Airway epithelial cell (primary cell): Measurements from ENCODE around the gene SPATA31D4.

GRCh38 chr9:78239346-78239770, 3.5 kb downstream of the CEP78 start:
- RAMPAGE, long total RNA = no peak

- RAMPAGE, long total RNA = no peak
Observed at GRCh38 chr9:78358225-78358935, 61.5 kb downstream of the PSAT1 start.

- RAMPAGE, long total RNA = no peak
Observed at GRCh38 chr9:79669817-79670168, 98.0 kb downstream of the TLE4 start.

DNA sequence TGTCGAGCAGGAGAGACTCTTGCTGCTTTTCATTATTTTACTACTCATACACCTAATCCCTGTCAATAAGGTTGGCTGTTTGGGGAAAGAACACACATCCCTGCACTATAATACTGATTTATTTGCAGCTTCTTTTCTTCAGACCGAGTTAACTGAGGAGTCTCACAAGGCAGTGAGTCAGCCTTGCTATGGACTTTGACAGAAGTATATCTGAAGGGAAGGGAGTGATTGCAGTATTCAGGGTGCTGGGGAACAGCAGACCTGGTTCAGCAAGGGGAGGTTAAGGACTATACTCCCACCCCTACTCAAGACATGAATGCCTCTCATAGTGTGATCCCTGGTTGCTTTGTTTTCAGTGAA, 99.8 kb downstream of the TLE4 start:
- RAMPAGE, long total RNA = no peak

DNA sequence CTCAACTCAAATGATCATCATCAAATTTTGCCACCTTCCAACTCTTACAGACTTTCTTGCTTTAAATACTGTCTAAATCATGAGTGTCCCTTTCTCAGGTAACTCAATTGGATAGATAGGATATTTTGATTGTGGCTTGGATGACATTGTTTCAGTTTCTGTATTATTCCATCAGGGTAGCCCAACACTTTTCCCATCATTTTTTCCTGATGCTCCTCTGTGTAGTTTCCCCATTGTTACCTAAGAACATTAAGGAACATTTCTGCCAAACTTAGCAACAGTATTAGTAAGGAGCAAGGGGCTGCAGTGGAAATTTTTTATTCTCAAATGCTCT, 212.2 kb downstream of the TLE4 start:
- RAMPAGE, long total RNA = no peak

- RAMPAGE, long total RNA = no peak
Observed at GRCh38 chr9:79812332-79812894, 240.6 kb downstream of the TLE4 start.

- RAMPAGE, long total RNA = no peak
Observed at GRCh38 chr9:81759686-81760226, 70.4 kb upstream of the TLE1 start.

DNA sequence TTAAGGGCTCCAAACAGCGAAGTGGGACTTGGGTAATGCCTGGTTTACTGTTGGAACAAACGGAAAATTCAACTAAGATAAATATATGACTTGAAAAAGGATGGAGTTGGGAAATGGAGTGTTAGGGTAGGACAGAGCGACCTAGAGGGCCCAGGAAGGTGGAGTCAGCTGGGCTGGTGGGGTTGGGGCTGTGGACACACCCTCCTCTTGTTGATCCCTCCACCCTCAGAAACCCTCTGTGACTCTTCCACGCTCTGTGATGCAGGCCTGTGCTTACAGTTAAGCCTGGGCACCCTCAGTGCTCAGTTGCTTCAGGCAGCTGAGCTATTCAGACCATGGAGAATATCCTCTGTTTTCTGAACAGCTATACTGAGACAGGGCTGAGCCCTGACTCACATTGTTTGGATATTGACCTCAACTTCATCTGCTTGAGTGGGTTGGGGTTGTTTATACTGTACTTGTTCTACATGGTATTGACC, at the start of gene SPATA31D4:
TSS of gene SPATA31D4 (plus strand) at position 250 of the 479 bp plus-strand sequence.
- RAMPAGE, long total RNA = no peak

DNA sequence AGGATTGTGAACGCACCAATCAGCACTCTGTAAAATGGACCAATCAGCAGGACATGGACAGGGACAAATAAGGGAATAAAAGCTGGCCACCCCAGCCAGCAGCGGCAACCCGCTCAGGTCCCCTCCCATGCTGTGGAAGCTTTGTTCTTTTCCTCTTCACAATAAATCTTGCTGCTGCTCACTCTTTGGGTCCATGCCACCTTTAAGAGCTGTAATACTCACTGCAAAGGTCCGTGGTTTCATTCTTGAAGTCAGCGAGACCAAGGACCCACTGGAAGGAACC, 110.2 kb downstream of the SPATA31D1 start:
- RAMPAGE, long total RNA = no peak

GRCh38 chr9:82316780-82317094, 328.2 kb downstream of the SPATA31D1 start:
- RAMPAGE, long total RNA = no peak

GRCh38 chr9:82939452-82939780, 123.5 kb downstream of the RASEF start:
- RAMPAGE, long total RNA = no peak

- RAMPAGE, long total RNA = no peak
Observed at GRCh38 chr9:83449040-83449647, 89.1 kb downstream of the FRMD3 start.

- RAMPAGE, long total RNA = no peak
Observed at GRCh38 chr9:83642314-83642766, 19.4 kb downstream of the IDNK start.

- RAMPAGE, long total RNA = no peak
Observed at GRCh38 chr9:83702030-83702390, 5.7 kb downstream of the UBQLN1 start.

DNA sequence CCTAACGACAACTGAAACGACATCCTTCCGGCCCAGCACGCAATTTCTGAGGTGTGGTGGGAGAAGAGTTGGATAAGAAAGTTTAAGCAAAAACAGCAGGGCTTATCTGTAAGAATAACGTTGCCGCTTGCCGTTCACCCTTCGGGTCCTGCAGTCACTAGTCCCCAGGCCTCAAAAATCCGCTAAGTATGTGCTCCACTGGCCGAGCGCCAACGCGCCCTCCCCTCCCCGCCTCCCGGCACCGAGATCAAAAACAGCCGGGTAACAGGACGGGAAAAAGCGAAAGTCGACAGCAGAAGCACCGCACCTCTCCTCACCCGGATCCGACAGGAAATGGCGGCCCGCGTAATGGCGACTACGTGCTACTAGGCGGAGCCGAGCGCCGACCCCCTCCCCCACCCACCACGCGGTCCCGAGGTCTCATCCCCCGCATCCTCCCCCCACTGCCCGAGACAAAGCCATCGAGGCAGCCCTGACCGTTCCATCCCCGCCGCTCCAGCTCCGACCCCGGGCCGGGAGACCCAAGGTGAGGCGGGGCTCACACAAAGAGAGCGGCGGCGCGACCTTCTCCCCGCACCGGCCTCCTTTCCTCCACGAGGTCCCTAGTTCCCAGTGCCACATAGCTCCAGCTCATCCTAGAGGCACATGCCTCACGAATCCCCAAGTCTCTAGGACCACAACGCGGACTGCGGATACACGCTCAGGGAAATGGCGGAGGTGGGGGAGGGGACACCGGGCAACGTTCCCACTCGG, 545 bp downstream of the HNRNPK start:
- RAMPAGE, long total RNA = no peak

DNA sequence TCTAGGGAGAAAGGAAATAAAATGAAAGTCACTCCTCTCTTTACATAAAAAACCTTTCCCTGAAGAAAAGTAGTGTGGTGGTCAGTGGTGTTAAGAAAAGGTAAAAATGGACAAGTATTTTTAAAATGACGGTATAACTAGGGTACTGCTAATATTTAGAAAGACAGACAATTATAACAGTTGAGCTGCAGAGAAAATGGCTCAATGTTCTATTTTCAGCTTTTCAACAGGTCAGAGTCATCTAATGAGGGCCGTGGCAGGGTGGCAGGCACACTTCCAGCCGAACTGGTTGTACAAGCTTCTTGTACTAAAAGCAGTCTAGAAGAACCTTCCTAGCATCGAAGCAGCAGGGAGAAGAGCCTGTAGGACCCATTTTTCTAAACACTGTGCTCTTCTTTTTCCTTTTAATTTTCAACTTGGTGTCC, 85.7 kb downstream of the SLC28A3 start:
- RAMPAGE, long total RNA = no peak

- RAMPAGE, long total RNA = no peak
Observed at GRCh38 chr9:85941995-85942309, 1.0 kb downstream of the NAA35 start.

DNA sequence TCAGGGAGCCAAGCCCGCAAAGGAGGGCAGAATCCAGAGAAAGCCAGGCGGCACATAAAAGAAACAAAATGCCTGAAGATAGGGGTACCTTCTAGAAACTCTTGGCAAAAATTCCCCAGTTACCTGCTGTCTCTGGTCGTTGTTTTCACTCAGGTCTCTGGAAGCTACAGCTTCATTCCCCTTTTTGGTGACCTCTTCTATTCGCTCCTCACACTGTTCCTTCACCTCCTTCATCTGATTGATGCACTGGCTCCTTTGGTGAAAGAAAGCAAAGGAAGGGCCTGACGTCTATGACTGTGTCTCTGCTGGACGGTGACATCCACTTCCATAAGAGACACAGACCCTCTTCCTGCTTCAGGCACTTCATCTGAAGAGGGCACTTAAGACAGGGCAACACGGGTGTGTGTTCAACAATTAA, 58.7 kb downstream of the GOLM1 start:
- RAMPAGE, long total RNA = no peak

GRCh38 chr9:86287993-86288433, 5.7 kb upstream of the ISCA1 start:
- RAMPAGE, long total RNA = no peak

GRCh38 chr9:86355675-86356125, 1.5 kb upstream of the TUT7 start:
- RAMPAGE, long total RNA = no peak